Aorta (tissue), 1 donor: ENCODE data around the genes ZNF557 and MCEMP1.

GRCh38 chr19:6827893-6829284 lies 55.9 kb downstream of the VAV1 start:
- PRO-cap, result no peak

DNA sequence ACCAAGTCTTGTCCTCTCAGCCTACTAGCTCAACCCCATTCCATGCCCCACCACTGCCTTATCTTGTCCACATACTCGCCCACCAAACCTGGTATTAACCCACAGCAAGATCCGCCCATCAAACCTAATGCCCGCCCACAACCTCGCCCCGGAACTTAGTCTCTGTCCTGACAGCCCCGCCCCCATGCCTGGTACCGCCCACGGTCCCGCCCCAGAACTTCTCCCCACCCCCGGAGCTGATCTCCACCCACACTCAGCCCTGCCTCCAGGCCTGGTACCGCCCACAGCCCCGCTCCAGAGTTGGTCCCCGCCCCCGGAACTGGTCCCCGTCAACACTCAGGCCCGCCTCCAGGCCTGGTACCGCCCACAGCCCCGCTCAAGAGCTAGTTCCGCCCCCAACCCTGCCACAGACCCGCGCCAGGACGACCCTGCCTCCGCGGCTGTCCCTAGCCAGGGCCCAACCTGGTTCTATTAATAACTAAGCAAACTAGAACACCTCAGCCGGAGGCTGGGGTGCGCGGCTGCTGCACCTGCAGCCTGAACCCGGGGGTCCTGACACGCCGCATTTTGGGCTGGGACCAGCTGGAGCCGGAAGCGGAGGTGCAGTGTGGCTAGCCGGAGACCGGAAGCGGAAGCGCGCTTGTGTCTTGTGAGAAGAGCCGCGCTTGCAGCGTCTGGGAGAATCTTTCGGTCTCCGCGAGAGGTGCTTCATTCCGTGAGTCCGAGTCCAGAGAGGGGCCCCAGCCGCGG lies at the start of gene ZNF557:
ZNF557 (plus strand) TSS at position 645 of the 750 bp plus-strand sequence.
- PRO-cap, result unidirectional peak, plus-strand start at position 386 of the sequence

- PRO-cap, result no peak
Observed at GRCh38 chr19:7192200-7193106, 101.8 kb downstream of the INSR start.

DNA sequence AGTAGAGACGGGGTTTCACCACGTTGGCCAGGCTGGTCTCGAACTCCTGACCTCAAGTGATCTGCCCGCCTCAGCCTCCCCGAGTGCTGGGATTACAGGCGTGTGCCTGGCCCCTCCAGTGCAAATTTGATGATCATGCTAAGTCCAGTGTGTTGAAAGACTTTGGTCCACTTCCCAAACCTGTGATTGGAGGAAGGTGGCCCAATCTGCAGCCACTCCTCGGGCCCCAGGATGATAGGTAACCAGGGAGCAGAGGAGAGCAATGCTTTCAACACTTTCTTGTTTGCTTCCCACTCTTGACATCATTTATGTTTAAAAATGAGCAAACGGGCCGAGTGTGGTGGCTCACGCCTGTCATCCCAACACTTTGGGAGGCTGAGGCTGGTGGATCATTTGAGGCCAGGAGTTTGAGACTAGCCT lies 40.8 kb downstream of the INSR start:
- PRO-cap, result no peak

DNA sequence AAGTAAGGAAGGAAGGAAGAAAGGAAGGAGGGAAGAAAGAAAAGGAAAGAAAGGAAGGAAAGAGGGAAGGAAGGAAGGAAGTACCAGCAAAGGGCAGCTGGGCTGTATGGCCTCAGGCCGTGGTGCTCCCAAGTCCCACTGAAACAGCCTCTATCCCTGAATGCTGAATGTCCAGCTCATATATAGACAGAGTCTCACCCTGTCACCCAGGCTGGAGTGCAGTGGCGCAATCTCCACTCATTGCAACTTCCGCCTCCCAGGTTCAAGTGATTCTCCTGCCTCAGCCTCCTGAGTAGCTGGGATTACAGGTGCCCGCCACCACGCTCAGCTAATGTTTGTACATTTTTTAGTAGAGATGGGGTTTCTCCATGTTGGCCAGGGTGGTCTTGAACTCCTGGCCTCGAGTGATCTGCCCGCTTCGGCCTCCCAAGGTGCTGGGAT lies 36.5 kb downstream of the INSR start:
- PRO-cap, result no peak

- PRO-cap, result no peak
Observed at GRCh38 chr19:7355419-7355706, 6.6 kb downstream of the ARHGEF18 start.

DNA sequence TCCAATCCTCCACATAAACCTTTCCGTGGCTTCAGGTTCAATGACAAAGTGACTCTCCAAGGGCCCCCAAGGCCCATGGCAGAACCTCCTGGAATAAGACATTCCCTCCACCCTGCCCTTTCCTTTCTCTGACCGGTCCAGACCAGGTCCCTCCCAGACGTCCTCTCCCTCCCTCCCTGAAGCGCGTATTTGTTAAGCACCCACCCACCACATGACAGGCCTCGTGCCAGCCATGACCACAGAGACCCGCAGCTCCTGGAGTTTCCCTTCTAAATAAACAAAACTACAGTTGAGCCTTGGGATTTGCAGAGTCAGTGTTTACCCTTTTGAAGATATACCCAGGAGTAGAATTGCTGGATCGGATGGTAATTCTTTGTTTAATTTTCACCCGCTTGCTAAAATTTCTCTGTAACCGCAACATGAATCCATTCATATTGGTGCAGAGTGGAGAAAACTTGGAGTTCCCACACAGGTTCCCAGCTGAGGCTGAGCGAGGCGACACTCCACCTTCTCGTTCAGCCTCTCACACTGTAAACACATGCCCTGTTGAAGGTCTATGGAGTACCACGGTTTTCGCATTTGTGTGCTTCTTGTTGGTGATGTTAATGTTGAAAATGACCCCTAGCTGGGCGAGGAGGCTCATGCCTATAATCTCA lies 66.9 kb downstream of the ARHGEF18 start:
- PRO-cap, result no peak

GRCh38 chr19:7530193-7530901 lies 5.2 kb upstream of the PNPLA6 start:
- PRO-cap, result no peak

GRCh38 chr19:7550893-7551975 lies 15.7 kb downstream of the PNPLA6 start:
- PRO-cap, result no peak

- PRO-cap, result no peak
Observed at GRCh38 chr19:7623058-7623388, 6.3 kb downstream of the XAB2 start.

DNA sequence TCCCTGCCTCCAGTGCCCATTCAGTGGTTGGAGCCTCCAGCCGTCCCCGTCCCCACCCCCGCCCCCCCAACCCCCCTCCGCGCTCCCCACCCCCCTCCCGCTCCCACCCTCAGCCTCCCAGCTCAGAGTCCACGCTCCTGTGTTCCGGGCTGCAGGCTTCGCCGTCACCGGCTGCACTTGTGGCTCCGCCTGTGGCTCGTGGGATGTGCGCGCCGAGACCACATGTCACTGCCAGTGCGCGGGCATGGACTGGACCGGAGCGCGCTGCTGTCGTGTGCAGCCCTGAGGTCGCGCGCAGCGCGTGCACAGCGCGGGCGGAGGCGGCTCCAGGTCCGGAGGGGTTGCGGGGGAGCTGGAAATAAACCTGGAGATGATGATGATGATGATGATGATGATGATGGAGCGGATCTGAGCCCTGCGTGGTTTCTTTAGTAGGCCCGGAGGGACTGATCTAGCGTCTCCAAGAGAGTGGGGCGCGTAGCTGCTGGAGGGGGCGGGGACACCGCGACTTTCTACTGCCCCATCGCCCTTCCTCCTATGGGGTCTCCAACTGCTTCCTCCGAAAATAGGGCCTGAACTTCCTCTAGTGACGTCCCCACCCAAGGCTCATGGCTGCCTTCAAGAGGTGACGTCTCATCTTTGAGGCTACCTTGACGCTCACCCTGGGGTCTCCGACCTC lies 1.4 kb downstream of the RETN start:
- PRO-cap, result no peak

DNA sequence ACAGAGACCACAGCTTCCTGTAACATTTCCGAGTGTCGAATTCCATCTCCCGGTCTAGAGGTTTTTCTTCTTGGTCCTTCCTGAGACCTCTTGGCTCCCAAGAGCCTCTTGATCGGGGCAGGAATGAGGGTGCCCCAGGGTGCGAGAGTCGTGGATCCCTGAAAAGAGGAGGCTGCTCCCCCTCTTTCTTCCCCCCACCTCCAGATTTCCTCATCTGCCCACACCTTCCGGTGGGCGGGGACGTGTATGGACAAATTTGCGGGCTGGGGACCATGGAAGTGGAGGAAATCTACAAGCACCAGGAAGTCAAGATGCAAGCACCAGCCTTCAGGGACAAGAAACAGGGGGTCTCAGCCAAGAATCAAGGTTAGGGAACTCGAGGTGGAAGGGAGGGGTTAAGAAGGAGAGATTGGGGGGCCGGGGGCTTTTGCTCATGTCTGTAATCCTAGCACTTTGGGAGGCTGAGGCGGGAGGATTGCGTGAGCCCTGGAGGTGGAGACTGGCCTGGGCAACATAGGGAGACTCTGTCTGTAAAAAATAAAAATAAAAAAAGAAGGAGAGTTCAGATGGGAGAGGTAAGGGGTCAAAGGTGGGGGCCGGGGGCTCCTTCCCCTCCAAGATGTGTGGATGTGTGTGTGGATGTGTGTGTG lies at the start of gene MCEMP1:
MCEMP1 (plus strand) TSS at position 281 of the 650 bp plus-strand sequence.
- PRO-cap, result no peak

DNA sequence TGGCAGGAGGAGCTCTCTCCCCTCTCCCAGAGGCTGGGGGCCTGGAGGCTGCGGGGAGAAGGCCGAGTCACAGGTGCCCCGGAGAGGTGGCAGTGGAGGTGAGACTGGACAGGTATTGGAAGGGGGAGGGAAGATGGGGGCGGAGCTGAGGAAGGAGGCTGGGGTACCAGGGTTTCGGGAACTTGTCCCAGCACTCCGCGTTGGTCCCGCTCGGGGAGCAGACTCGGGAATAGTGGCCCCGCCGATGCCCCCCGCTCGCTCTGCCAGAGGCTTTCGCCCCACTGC lies 996 bp downstream of the PRR36 start:
- PRO-cap, result no peak

- PRO-cap, result no peak
Observed at GRCh38 chr19:7913381-7914530, 874 bp upstream of the TGFBR3L start.

GRCh38 chr19:7921386-7921882 lies 1.3 kb downstream of the SNAPC2 start:
- PRO-cap, result no peak

DNA sequence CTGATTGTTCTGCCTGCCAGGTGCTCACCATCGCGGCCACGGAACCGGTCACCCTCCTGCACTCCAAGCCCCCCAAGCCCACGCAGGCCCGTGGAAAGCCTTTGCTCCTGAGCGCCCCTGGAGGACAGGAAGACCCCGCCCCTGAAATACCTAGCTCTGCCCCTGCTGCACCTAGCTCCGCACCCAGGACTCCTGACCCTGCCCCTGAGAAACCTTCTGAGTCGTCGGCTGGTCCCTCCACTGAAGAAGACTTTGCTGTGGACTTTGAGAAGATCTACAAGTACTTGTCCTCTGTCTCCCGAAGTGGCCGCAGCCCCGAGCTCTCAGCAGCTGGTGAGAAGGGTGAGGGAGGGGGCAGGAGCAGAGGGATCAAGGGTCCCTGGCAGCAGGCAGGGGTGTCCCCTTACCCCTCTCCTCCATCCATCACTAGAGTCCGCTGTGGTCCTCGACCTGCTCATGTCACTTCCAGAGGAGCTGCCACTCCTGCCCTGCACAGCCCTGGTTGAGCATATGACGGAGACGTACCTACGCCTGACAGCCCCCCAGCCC lies 2.0 kb downstream of the SNAPC2 start:
- PRO-cap, result no peak

DNA sequence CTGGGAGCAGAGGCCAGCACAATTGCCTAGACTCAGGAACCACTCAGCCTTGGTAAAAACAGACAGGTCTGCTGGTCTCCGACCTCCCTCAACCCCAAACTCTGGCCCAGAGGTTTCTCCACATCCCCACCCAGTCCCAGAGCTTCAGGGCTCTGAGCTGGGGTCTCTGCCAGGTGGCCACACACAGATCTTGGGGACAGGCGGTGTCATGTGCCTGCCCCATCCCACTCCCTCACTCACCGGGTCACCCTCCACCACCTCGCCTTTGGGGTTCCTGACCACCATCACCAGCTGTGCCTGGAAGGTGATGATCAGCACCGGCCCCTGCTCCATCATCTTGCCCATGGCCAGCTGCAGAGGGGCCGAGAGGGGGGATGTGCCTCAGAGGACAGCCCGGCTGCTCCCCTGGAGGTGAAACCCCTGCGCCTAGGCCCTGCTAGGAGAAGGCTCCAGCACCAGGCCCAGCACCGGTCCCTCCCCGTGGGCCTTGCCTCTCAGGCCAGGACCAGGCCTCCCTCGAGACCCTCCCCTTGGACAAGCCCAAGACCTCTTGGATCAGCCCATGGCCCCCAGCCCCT lies 1.6 kb upstream of the CTXN1 start:
- PRO-cap, result no peak

DNA sequence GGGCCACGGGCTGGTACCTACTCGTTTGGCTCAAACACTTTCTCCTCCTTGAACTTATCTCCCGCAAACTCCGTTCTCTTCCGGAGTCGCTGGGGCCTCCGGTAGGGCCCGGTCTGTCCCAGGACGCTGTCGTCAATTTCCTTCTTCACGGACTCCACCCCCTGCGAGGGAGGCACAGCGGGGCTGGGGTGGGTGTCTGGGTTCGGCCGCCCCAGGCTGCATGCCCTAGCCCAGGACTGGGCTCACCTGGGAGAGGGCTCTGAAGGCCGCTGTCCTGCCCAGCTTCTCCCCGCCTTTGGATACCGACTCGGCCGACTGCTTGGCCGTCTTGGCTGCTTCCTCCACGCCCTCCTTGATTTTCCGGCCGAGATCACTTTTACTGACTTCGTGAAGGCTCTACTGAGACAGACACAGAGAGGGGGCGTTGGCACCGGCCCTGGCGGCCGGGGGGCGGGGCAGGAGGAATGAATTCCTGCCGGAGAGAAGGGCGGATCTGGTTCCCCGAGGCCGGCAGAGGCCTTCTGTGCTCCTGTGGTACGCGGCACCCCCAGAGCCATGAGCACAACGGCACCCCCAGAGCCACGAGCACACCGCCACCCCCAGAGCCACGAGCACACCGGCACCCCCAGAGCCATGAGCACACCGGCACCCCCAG lies 8.0 kb upstream of the CTXN1 start:
- PRO-cap, result no peak

GRCh38 chr19:7965456-7965887 lies 22.0 kb upstream of the TIMM44 start:
- PRO-cap, result no peak

- PRO-cap, result no peak
Observed at GRCh38 chr19:8004976-8005453, 426 bp downstream of the ELAVL1 start.